Fibroblast of the aortic adventitia (primary cell): ENCODE data around the gene SPSB1.

- CAGE, long polyA plus RNA, result no peak
Measured at GRCh38 chr1:8122013-8122658, 96.0 kb upstream of the ERRFI1 start.

GRCh38 chr1:8162036-8162817 lies 136.1 kb upstream of the ERRFI1 start:
- CAGE, long polyA plus RNA, result no peak

DNA sequence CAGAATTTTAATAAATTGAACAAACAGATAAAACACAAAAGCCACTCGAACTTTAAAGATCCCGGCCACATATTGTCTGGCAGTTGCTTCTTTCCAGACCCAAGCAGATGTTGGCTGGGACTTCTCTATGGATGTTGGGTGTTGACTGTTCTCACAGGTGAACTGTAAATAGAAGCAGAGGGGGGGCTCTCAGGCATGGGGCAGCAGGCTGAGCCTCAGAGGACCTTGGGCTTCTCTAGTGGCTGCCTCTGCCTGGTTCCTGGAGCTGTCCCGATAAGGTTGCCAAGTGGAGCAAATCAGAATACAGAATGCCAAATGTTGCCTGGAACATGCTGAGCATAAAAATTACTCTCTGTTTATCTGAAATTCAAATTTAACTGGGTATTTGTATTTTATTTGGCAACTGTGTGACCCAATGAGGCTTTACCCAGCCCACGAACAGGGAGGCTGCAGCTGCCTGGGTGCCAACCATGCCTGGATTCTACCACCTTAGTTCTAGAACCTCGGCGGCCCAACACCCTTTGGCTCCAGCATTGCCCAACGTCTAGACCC lies 5.6 kb upstream of the SLC45A1 start:
- CAGE, long polyA plus RNA, result no peak

GRCh38 chr1:8349943-8350321 lies 32.0 kb downstream of the SLC45A1 start:
- CAGE, long polyA plus RNA, result no peak

DNA sequence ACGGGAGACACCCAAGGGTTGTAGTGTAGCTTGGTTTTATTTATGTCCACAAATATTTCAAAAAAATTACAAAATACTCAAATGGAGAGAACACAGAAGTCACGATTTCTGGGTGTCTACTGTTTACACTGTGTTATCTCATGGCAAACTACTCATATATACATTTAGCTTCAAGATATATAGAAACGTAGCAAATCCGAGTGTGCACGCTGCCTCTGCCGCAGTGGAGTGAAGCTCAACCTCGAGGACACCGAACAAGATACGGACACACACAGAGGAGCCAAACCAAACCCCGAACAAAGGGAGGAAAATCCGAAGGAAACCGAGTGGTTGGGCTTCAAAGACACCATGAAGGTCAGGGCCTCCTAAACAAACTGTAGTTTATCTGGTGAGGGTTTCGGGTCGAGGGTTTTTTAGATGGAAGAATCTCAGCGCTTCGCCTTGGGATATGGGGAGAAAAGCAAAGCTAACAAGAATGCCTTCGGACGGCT lies 34.5 kb downstream of the SLC45A1 start:
- CAGE, long polyA plus RNA, result no peak

DNA sequence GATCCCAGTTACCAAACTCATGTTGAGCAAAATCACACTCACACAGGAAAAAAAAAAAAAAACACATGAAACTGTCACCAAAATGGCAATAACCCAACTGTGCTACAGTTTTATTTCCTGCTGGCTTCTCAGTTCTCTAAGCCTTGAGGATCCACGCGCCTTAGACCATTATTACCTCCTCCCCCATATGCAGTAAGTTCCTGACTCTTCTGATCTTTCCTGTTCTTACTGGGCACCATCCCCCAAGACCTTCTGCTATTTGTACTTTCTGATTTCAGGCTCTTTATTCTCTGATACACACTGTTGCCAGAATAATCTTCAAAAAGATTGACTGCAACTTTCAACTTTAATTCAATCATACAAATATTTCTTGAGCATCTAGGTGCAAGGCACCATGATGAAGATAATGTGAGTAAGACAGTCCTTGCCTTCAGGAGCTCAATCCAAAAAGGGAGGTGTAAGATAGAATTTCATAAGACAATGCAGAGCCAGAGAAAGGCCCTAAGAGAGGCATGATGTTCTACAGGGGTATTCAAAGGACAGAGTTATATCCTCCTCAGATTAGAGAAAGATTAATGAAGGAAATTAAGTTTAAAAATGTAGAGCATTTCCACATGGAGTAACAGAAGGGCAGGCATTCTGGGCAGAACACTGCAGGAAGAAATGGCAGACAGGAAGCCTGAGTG lies 79.8 kb downstream of the SLC45A1 start:
- CAGE, long polyA plus RNA, result no peak

DNA sequence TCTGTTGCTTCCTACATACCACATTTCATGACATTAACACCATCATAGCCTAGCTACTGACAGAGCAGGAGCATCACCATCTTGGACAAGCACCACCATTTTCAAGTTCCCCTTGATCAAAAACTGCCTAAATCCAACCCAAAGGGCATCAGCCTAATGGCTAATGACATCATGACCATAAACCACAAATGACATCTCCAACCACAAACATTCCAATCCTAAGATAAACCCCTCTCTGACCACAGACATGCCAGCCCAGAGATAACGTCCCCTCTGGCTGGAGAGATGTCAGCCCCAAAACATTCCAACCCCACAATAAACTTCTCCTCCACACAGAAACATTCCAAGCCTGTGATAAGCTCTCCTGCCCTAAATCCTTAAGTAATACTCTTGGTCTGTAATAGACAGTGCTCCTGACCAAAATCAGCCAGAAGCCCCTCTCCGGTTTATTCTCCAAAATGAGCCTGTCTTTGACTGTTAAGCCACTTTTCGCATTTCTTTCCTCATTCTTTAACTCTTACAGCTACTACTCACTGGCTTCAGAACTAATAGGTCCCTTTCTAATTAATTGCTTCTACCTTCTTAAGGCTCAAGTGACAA lies 191.0 kb downstream of the RERE start:
- CAGE, long polyA plus RNA, result no peak

GRCh38 chr1:8663032-8663799 lies 154.2 kb downstream of the RERE start:
- CAGE, long polyA plus RNA, result no peak

DNA sequence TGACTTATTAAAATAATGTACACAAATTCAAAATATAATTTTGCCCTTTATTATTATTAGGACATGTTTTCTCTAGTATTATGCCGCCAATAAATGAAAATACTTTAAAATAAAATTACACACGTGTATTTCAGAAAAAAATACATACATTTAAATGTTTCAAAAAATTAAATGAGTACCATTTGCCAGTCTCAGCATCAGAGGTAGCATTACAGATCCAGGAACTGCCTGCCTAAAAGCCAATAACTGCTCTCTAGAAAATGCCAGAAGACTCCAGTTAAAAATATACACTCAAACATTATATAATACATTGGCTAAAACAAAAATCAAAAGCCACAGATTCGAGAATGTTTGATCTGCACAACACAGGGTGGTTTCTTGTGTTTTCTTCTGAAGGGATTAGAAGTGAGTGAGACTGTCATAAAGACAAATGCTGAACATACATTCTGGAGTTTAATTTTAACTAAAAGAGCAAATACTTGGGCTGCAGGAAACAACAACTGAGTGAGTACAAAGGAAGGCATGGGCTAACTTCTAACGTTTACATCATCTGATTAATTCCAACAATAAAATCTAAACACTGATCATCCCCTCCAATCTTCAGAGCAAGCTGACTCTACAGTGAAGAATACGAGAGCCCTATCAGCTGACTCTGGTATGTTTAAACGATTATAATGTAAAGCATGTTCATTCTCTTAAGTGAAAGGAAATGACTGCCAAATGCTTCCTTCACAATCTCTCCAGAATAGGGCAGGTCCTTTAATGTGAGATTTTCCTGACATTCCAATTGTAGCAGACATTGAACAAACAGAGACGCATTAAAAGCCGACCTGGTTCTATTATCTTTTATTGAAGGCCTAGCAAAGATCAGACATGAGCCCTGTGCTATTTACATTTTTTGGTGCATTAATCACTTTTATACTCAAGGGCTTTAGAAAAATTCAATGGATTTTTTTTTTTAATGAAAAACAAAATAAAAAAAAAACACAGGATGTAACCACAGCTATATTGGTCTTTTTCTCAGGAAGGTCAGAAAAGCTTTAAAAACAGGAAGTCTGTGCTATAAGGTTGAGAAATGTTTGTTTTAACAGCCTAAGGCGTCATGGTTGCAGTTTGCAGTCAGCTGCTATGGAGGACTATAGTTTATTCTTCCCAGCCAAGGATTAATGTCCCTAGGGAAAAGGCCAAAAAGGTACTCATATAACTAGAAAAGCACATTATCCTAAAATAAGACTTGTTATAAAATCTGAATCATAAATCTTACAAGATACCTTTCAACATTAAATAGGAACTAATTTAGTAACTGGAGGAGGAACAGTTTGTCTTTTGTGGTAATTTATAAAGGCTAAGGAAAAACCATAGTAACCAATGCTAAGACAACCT lies 105.1 kb downstream of the RERE start:
- CAGE, long polyA plus RNA, result no peak

GRCh38 chr1:8817825-8818378 lies 462 bp upstream of the RERE start:
- CAGE, long polyA plus RNA, result no peak

- CAGE, long polyA plus RNA, result no peak
Measured at GRCh38 chr1:8844253-8844847, 26.9 kb upstream of the RERE start.

GRCh38 chr1:8870259-8870671 lies 8.2 kb downstream of the ENO1 start:
- CAGE, long polyA plus RNA, result no peak

- CAGE, long polyA plus RNA, result no peak
Measured at GRCh38 chr1:8873114-8874243, 5.0 kb downstream of the ENO1 start.

DNA sequence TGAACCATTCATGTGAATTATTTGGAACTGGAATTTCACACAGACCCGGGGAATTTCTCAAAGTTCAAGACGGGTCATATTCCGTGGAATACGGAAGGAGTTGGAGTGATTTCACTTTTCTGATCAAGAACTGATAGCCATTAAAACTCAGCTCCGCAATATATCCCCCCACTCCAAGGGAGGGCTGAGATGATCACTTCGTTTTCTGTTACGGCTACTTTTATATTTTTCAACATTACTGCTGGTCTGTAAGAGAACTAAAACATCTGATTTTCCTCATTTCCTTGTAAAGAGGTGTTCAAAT lies 1.1 kb upstream of the ENO1 start:
- CAGE, long polyA plus RNA, result no peak

GRCh38 chr1:8889837-8890372 lies 11.4 kb upstream of the ENO1 start:
- CAGE, long polyA plus RNA, result no peak

- CAGE, long polyA plus RNA, result no peak
Measured at GRCh38 chr1:9029192-9029624, 3.0 kb upstream of the SLC2A7 start.

GRCh38 chr1:9080215-9081123 lies 11.0 kb upstream of the SLC2A5 start:
- CAGE, long polyA plus RNA, result no peak

GRCh38 chr1:9186479-9186785 lies 48.1 kb upstream of the H6PD start:
- CAGE, long polyA plus RNA, result no peak

DNA sequence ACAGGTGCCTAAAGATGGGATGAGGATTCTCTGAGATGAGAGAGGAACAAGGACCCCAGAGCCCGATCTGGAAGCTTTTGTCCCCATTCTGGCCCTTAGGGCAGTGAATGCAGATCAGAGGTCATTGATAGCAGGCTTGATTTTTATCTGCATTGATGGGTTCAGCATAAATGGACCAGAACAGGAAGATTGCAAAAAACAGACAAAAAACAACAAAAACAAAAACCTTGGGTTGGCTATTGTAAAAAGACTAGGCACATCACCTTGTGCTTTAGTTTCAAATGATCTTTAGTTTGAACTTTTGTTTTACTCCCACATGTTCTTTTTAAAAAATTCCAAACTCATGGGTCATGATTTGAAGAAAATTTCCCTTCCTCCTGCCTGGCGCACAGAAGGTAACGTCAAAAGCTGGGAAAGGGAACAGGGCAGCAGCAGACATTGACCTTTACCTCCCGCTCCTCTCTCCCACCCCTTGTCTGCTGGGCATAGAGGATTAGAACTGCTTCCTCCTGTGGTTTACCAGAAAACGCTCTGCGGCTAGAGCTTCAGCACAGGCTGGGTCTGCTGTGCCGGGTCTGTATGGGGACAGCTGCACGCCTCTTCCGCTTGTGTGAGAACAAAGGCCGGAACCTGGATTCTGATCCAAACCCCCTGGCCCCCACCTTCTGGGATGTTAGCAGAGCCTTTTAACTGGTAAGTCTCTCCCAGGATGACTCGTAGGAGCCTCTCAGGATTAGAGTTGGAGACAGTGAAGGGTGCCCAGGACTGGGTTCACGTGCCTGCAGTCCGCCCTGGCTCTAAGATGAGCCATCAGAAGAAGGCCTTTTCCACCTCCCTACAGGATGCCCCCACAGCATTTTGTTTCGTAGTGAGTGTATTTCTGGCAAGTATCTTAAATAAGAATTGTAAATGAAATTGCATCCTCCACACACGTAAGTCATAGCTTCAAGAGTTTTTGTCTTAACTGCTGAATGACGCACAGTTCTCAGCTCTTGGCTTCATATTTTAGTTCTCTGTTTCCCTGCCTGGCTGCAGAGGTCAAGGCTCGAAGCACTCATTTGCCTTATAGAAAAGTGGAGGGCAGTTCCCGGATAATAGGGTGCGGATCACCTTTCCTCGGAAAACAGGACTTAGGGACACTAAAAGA lies 5.1 kb downstream of the H6PD start:
- CAGE, long polyA plus RNA, result no peak

- CAGE, long polyA plus RNA, result no peak
Measured at GRCh38 chr1:9292480-9293138, at the start of gene SPSB1. Gene SPSB1 (plus strand): TSS chr1:9292894.